Colic lymph node (tissue), 1 donor: Measurements from ENCODE around the genes OR52W1, OR10A2, RBMXL2 and LMO1.

- PRO-cap: bidirectional peak, plus-strand start at chr11:5692208, minus-strand start at chr11:5692121
These were observed 2.5 kb downstream of the TRIM22 start for GRCh38 chr11:5692062-5692595.

DNA sequence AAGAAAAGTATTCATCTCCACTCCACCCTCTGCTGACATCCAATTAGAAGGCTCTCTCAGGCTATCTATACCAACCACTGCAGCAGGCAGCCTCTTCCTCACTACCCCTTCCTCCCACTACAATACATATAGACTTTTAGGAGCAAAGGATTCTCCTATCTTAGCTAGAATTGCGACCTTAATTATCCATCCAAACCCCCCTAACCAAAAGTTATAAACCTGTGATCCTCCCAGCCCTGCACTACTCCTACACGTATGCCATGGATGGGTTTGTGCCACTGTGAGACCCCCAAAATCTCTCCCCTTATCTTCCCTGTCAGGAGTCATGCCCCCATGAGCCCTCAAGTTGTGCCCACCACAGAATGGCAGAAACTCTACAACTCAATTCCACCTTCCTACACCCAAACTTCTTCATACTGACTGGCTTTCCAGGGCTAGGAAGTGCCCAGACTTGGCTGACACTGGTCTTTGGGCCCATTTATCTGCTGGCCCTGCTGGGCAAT, at the start of gene OR52W1:
TSS of gene OR52W1 (plus strand) at position 363 of the 503 bp plus-strand sequence.
- PRO-cap: no peak

- PRO-cap: no peak
These were observed 10.6 kb downstream of the FHIP1B start for GRCh38 chr11:6223512-6224485.

DNA sequence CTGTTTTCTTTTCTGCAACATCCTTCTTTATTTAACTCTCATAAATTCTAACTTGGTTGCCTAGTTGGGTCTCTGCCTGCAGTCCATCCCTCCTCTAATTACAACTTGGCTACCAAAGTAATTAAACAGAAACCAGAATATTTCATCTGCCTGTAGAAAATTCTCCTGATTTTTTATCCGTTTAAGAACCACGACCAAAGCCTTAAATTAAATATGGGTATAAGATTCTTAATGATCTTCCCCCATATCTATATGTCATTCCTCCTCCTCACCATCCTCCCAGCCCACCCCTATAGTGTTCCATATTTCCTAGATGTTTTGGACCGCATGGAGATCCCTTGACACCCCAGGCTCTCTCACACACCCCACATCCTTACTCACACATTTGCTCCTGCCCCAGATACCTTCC, 32.4 kb upstream of the CAVIN3 start:
- PRO-cap: no peak

DNA sequence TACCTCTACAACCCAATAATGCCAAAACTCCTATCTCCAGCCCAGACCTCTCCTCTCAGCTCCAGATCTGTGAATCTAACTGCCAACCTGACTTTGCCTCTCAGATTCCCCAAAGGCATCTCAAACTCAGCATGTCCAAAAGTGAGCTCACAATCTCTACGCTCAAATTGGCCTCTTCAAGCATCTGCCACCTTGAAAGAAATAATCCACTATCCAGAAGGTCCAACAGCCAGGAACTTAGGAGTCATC, 8.9 kb downstream of the SMPD1 start:
- PRO-cap: no peak

GRCh38 chr11:6437113-6437933, 3.5 kb downstream of the HPX start:
- PRO-cap: no peak

DNA sequence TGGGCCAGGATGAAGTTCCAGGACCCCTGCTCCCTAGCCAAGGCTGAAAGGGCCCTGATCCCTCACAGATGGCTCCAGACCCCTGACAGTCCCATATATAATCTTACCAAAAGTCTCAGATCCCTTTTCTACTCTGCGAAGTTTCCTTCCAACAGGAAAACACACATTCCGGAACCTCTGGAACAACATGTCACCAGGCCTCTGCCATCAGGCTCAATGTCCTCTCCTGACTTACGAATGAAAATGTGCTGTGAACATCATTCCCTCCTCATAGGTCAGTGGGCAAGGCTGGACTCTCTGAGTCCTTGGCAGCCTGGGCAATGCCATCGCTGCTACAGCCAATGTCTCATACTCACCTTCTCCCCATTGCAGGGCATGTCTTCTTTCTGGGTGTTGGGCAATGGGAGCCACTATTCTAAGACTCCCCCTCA, 1.6 kb upstream of the HPX start:
- PRO-cap: no peak

DNA sequence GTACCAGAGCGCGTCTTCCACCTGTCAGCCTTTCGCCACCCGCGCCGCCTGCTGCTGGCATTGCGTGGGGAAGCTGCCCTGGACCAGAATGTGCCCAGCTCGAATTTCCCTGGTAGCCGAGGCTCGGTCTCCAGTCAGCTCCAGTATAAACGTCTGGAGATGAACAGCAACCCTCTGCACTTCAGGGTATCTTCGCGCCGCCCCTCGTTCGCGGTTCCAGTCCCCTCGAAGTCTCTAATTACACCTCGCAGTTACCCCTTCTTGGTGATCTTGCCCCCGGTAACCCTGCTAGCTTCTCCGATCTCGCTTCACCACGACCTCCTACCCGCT, 32.2 kb downstream of the RRP8 start:
- PRO-cap: no peak

DNA sequence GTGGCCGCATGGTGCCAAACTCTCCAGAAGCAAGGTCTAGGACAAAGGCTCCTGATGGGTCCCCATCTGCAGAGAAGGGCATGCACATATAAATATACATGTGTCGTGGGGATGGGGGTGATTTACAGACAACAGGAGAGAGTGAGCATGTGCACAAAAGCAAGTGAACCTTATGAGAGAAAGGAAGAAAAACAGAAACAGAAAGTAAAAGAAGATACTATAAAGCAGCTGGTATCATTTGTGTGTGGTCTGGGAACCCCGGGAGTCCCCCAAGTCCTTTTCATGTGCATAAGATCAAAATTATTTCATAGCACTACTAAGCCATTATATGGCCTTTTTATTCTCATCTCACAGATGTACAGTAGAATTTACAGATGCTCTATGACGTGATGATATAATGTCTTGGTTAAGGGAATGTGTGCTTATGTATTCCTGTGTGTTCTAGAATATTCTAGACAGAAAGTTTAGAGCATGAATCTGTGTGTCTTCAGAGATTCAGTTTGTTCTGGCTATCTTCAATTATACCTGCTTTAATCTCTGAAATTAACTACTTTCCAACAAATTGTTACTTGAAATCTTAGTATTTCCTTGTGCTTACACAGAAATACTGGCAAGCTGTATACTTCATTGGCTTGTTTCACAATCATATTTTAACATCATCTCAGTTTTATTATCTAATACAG, 8.5 kb upstream of the TPP1 start:
- PRO-cap: no peak

GRCh38 chr11:6862907-6863351, at the start of gene OR10A2:
OR10A2 (plus strand) TSS chr11:6863057.
- PRO-cap: no peak

DNA sequence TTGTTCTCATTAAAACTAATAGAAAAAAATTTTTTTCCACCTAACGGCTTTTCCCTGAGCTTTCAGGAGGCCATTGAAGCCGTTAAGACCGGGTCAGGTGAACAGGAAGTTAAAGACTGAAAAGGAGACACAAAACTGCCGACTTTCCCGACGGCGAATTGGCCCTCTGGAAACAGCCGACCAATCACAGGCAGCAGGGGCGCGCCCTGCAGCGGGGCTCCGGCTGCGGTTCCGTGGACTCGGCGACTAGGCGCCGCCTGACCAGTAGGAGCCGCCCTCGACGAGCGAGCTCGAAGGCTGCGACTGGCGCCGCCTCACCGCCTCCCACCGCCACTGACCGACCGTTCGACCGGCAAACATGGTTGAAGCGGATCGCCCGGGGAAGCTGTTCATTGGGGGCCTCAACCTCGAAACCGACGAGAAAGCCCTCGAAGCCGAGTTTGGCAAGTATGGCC, at the start of gene RBMXL2:
TSS of gene RBMXL2 (plus strand) at position 236 of the 455 bp plus-strand sequence.
- PRO-cap: no peak

DNA sequence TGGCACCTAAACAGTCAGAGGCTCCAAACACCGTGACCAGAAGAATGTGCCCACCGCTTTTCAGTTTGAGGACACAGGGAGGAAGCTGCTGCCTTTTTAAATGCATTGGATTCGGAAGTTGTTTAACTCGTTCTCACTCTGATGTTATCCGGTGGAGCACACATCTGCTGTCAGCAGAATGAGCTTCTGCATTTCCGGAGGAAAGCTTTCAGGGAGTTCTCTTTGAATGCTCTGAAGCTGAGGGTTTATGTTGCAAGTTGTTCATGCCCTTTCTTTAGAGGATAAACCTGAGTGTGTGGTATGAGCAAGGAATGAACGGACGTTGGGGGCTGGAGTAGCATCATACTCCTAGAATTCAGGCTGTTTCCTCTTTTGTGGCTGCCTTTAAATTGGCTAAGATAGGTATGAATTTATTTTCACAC, 64.1 kb downstream of the PPFIBP2 start:
- PRO-cap: no peak

DNA sequence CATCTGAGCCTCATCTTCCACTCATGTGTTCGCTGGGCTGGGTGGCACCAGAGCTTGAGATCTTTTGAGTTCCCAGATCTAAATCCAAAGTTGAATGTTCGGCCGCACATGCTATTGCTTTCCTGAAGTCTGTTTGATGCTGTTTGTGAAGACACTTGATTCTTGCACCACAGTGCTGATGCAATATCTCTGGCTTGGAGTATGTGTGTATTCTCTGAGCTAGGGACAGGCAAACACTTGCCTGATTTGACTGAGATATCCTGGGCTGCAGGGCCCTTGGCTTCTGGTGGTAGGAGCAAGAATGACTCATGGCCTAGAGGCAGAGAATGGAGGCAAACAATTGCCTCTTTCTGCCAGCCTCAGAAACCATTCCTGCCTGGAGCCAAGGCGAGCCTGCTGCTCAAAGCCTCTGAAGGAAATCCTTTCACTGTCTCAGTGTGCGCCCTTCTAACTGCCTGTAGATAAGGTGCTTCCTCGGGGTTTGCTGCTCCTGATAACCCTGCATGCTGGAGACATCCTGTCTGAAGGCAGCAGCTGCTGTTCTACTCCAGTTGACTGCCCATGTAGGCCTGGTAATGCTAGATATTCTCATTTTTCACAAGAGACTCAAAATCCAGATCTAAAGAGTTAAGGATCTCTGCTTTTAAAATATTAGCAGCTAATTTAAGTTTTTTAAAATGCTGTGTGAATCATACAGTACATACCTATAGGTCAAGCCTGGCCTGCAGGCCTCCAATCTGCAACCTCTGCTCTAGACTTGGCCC, 72.9 kb downstream of the CYB5R2 start:
- PRO-cap: no peak

DNA sequence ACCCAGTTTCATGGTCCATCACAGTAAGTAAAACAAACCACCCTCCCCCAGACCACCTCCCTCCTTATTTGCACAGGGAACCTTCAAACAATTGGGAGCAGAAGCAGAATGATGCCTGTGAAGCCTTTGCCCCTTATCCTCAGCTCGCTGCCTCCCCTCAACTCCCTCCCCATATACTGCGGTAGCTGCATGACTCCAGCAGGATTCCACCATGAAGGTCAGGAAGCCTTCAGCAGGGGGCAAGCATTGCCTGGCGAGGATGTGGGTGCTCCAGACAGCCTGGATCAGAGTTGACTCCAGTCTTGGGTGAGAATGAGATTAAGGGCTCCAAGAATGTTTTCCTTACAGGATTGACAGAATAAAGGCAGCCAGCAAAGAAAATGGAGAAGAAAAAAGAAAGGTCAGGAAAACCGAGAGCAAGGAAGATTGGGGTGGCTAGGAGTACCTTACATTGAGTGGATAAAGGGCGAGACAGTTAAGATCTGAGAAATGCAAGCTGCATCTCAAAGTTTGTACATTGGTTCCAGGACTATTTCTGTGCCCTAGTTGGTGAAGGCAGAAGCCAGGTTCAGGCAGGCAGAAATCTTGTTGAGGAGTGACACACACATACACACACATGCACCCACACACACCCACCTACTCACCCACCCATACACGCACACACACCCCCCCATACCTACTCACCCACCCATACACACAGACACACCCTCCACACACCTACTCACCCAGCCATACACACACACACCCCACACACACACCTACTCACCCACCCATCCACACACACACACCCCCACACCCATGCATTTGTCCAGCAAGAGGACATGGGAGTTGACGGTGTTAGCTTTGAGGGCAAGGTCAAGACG, 69.3 kb downstream of the CYB5R2 start:
- PRO-cap: no peak

GRCh38 chr11:7672377-7672997, 813 bp downstream of the CYB5R2 start:
- PRO-cap: no peak

- PRO-cap: no peak
These were observed 31.7 kb downstream of the EIF3F start for GRCh38 chr11:8018411-8019696.

GRCh38 chr11:8085896-8086776, 5.1 kb downstream of the TUB start:
- PRO-cap: no peak

- PRO-cap: no peak
These were observed at the start of gene LMO1 for GRCh38 chr11:8263572-8264018. LMO1 (minus strand) TSS chr11:8263878.

DNA sequence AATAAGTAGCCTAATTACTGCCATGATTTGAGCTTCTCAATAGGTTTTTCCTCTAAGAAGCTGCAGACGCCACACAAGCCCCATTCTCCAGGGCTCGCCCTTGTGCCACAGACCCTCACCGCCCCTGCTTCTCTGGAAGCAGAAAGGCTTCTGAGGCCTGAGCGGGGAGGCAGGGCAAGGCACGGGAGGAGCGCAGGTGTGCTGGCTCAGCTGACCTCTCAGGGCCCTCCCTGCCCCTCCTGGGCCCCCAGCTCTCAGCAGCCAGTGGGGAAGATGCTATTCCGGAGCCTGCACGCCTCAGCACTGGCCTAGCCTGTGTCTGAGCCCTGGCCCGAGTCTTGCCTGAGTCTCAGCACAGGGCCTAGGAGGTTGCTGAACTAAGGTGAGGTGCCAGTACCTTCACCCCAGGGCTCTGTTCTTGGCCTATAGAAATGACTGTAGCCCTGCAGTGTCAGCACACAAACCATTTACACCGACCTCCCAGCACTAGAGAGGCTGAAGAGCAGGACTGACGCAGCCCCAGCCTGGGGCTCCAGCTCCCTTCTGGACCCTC, 47.1 kb upstream of the LMO1 start:
- PRO-cap: no peak

GRCh38 chr11:8485912-8486753, 107.9 kb downstream of the STK33 start:
- PRO-cap: no peak